ENCODE measurements around the gene USP6NL.

GRCh38 chr10:11147893-11148257 is 130.2 kb downstream of the CELF2 start:
- PRO-cap, result no peak
- RRBS, result no CpG with 5 or more reads among the region's 7 CpGs

GRCh38 chr10:11166777-11167810 is 149.4 kb downstream of the CELF2 start:
- PRO-cap, result no peak
- RRBS, result no CpG with 5 or more reads among the region's 12 CpGs

DNA sequence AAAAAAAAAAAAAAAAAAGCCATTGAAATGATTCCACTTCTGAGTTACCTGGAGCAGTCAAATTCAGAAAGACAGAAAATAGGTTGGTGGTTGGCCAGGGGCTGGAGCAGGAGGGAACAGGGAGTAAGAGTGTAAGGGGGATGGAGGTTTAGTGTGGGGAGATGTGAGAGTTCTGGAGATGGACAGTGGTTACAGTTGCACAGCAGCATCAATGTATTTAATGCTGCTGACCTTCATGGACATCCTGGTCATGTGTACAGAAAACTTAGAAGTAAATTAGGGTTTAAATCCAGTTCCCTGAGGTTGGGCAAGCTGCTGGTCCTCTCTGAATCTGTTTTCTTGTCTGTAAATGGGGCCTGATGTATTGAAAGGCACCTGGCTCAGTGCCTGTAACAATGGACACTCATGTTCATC is 173.1 kb downstream of the CELF2 start:
- PRO-cap, result no peak

GRCh38 chr10:11214345-11215096 is 196.8 kb downstream of the CELF2 start:
- PRO-cap, result no peak
- RRBS, result no CpG with 5 or more reads among the region's 13 CpGs

- PRO-cap, result no peak
- RRBS, result no CpG with 5 or more reads among the region's 12 CpGs
Observed at GRCh38 chr10:11224777-11225266, 207.2 kb downstream of the CELF2 start.

- PRO-cap, result no peak
- RRBS, result no CpG with 5 or more reads among the region's 8 CpGs
Observed at GRCh38 chr10:11245459-11245952, 227.8 kb downstream of the CELF2 start.

- PRO-cap, result no peak
- RRBS, result no CpG with 5 or more reads among the region's 12 CpGs
Observed at GRCh38 chr10:11320062-11320639, 291.3 kb downstream of the USP6NL start.

- PRO-cap, result no peak
- RRBS, result no CpG with 5 or more reads among the region's 15 CpGs
Observed at GRCh38 chr10:11367983-11368652, 243.3 kb downstream of the USP6NL start.

DNA sequence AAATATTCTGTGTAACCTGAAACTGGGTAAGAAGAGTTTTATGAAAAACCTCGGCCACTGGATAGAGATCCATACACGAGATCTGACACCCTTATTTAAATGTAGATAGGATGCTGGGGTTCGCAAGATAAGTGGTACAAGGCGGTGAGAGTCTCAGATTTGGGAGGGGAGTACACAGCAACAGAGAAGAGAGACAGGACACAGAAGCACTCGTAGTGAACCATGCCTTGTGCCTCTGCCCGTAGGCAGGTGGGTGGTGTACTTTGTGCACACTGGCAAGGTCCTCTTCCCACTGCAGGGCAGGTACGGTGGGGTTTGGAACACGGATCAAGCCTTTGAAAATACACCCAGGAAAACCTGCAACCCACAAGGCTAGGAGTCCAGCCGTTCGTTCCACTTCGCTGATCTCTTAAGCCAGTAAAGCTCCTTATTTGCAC is 162.8 kb downstream of the USP6NL start:
- PRO-cap, result no peak
- RRBS, result no CpG with 5 or more reads among the region's 11 CpGs

- PRO-cap, result bidirectional peak, plus-strand start at chr10:11611074, minus-strand start at chr10:11611014; bidirectional peak, plus-strand start at chr10:11611432, minus-strand start at chr10:11611367
- RRBS, result 1% methylated on average over 48 of the region's 110 CpGs
Observed at GRCh38 chr10:11610746-11611721, at the start of gene USP6NL. Gene USP6NL, minus strand, starts transcription at chr10:11611650.

GRCh38 chr10:11799311-11799817 is 23.8 kb upstream of the PROSER2 start:
- PRO-cap, result no peak
- RRBS, result no CpG with 5 or more reads among the region's 14 CpGs

DNA sequence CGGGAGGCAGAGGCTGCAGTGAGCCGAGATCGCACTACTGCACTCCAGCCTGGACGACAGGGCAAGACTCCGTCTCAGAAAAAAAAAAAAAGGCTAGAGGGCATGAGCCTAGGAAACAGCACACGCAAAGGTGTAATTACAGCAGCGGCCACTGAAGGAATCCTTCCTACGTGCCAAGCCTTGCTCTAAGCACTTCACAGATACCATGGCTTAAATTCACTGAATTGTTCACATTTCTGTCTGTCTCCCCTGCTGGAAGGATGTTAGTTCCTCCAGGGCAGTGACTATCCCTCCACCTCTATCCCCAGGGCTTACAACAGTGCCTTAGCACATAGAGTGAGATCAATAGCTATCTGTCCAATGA is 92.9 kb downstream of the PROSER2 start:
- PRO-cap, result no peak
- RRBS, result no CpG with 5 or more reads among the region's 8 CpGs

DNA sequence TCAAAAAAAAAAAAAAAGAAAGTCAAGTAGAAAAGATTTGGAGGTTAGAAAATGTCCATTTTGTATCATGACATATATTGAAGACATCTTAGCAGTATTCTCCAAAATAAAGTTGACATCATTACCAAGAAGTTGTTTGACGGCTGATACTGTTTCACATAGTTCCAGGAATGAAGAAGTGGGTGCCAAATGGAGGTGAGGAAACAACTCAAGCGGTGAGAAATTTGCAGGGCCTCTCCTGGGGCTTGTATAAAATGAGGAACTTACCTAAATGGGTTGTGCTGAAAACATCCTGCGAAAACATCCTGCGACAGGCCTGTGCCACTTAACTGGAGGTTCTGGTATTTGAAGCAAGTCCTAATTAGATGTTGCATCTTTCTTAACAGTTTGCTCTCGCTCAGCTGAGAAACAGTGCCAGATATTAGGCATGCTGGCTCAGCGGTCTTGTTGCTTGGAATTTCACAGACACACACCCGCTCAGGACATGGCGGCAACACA is 47.8 kb downstream of the CDC123 start:
- PRO-cap, result no peak
- RRBS, result no CpG with 5 or more reads among the region's 8 CpGs

GRCh38 chr10:12418913-12419869 is 69.8 kb downstream of the CAMK1D start:
- PRO-cap, result no peak
- RRBS, result no CpG with 5 or more reads among the region's 18 CpGs

GRCh38 chr10:12435930-12436567 is 86.7 kb downstream of the CAMK1D start:
- PRO-cap, result no peak
- RRBS, result no CpG with 5 or more reads among the region's 11 CpGs

DNA sequence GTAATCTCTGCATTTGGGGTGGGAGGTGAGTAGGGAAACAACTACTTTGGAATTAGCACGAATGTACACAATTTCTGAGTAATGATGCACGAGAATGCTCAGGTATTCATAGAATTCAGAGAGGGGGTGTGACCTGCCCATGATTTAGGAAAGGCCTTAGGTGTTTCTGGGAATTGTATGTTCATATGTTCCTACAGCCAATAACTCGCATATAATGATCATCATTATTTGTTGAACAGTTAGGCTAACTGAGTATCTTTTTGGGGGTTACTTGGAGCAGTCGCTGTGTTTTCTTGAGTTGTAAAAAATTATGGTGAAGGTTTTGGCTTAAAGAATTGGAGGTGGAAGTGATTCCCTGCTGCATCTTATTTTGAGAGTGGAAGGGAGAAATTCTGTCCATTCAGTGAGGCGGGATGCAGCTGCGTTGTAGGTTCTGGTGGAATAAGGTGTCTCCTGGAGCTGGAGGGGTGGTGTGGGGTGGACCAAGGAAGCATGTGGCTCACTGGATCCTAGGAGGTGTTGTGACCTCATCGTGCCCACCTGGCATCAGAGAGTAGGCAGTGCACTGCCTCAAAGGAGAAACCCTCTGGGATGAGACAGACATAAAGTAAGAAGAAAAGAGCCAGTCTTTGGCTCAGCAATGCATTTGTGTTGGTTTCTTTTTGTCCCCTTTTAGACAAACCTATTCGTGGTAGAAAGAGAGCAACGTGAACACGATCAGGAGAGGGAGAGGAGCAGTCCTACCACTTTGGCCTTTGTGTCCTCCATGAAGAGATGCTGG is 249.8 kb downstream of the CAMK1D start:
- PRO-cap, result no peak
- RRBS, result no CpG with 5 or more reads among the region's 10 CpGs

GRCh38 chr10:12605494-12606522 is 256.5 kb downstream of the CAMK1D start:
- PRO-cap, result bidirectional peak, plus-strand start at chr10:12605881, minus-strand start at chr10:12605749
- RRBS, result no CpG with 5 or more reads among the region's 32 CpGs

- PRO-cap, result no peak
- RRBS, result no CpG with 5 or more reads among the region's 13 CpGs
Observed at GRCh38 chr10:12609082-12609898, 259.9 kb downstream of the CAMK1D start.

DNA sequence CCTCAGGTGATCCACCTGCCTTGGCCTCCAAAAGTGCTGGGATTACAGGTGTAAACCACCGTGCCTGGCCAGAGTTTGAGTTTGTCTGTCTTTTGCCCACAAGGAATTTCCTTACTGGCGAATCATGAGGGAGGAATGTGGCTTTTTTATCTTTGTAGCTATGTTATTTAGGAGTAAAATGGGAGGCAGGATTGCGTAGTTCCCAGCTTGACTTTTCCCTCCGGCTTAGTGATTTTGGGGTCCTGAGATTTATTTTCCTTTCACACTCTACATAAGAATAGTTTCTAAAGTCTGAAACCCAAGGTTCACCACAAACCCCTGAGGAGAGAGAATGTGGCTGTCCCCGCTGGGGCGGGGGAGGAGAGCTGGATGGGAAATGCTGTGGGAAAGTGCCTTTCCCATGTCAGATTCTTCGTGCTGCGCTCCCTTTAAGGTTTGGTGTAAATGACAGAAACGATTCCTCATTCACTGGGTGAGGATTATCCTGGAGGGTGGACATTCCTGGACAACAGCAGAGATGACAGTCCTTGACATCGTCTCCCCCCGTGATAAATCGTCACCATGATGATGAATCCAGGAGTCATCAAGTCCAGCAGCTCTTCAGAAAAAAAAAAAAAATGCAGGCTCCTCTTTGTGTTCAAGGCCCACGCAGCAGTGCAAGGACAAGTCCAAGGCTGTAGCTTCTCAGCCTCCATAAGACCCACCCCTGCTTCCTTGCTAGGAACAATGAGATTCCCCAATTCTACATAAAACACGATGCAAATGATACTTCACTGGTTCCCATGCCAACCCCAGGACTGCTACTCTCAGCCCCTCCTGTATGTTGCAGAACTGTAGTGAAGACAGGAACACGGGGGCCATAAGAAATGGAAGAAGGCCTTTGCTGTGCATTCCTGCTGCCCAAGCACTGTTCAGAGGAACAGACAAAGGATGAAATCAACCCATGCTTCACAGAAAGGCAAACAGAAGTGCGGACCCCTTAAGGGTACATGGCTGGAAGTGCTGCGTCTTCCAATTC is 233.1 kb downstream of the CCDC3 start:
- PRO-cap, result no peak
- RRBS, result no CpG with 5 or more reads among the region's 17 CpGs

DNA sequence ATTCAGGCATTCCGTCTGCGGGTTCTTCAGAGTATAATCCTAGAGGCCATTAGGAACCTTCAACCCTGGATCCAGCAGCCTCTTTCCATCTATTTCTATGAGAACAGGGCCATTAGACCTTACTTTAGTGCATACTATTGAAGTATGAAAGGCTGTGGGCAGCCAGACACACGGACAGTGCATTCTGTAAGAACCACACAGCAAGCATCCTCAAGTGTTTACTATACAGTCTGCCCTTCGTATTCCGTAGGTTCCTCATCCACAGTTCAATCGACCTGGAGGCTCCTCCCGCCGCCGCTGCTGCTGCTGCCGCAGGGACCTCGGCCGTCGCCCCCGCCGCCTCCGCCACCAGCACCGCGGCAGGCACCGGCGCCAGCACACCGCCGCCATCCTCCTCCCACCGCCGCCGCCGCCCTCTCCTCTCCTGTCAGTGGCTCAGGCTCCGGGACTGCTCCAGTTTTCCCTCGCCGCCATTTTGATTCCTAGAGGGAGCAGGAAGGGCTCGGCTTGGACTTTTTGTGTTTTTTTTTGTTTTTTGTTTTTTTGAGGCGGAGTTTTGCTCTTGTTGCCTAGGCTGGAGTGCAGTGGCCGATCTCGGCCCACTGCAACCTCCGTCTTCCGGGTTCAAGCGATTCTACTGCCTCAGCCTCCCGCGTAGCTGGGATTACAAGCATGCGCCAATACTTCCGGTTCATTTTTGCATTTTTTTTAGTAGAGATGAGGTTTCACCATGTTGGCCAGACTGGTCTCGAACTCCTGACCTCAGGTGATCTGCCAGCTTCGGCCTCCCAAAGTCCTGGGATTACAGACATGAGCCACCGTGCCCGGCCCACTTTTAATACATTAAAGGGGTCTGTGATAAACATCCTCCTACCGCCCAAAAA is 3.0 kb upstream of the MCM10 start:
- PRO-cap, result no peak
- RRBS, result 95% methylated on average over 8 of the region's 45 CpGs